Mesenchymal stem cell of adipose (primary cell): ENCODE measurements around a stretch of chr1.

- CAGE, long polyA plus RNA: no peak
Measured at GRCh38 chr1:231850652-231851144, 224.1 kb downstream of the DISC1 start.

- CAGE, long polyA plus RNA: no peak
Measured at GRCh38 chr1:231919439-231919638, 292.7 kb downstream of the DISC1 start.

- CAGE, long polyA plus RNA: no peak
Measured at GRCh38 chr1:231929170-231929683, 302.6 kb downstream of the DISC1 start.

GRCh38 chr1:231971323-231971881 is 344.8 kb downstream of the DISC1 start:
- CAGE, long polyA plus RNA: no peak

GRCh38 chr1:232509324-232510256 is 120.3 kb downstream of the SIPA1L2 start:
- CAGE, long polyA plus RNA: no peak

- CAGE, long polyA plus RNA: no peak
Measured at GRCh38 chr1:232965508-232966199, 15.2 kb downstream of the NTPCR start.

- CAGE, long polyA plus RNA: no peak
Measured at GRCh38 chr1:233440856-233441185, 113.3 kb downstream of the MAP3K21 start.

DNA sequence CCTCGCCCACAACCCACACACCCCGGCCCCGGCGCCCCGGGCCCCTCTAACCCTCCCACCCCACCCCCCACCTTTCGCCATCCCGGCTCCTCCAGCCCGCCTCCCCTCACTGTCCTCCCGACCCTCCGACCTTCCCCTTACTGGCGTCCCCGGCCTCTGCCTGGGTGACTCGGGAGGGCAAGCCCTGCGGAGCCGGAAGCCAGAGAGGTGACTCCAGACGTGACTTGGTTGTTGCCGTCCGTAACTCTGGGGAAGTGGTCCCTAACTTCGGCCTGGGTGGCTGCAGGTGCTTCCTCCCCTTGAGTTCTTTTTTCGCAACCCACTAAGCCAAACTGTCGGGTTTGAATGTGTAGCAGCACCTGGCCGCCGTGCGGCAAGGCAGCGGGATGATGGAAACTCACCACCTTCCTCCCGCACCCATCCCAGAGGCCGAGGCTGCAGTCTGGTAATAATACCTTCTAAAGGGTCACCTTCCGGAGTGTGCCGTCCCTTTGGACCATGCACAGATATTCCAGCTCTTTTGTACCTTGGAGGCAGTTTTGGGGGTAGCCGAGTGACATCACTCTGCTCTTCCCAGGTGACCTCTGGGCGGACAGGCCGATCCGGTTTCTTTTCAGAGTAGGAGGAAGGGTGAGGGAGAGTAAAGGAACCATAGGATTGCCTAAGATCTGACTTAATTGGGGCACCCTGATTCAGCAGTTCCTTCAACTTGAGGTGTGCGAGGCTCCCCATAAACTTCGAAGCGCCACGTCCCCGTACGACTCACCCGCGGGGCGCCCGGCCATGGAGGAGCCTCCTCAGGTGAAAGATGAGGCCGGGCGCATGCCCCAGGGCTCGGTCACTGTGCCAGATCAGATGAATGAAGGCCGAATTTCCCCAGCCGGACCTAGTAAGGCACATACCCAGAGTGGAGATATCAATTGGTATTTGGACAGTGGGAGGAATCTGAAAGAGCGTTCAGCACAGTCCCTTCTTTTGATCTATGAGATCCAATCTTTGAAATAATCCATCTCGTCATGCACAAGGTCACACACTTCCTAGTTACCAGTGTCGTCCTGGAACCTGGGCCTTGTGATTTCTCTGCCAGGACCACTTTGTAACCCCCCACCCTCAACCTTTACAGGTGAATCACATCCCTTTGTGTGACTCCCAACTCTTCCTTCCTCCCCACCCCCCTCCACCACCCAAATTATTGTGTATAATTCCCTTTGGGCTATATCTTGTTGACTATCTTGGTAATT is 1.1 kb downstream of the KCNK1 start:
- CAGE, long polyA plus RNA: no peak

DNA sequence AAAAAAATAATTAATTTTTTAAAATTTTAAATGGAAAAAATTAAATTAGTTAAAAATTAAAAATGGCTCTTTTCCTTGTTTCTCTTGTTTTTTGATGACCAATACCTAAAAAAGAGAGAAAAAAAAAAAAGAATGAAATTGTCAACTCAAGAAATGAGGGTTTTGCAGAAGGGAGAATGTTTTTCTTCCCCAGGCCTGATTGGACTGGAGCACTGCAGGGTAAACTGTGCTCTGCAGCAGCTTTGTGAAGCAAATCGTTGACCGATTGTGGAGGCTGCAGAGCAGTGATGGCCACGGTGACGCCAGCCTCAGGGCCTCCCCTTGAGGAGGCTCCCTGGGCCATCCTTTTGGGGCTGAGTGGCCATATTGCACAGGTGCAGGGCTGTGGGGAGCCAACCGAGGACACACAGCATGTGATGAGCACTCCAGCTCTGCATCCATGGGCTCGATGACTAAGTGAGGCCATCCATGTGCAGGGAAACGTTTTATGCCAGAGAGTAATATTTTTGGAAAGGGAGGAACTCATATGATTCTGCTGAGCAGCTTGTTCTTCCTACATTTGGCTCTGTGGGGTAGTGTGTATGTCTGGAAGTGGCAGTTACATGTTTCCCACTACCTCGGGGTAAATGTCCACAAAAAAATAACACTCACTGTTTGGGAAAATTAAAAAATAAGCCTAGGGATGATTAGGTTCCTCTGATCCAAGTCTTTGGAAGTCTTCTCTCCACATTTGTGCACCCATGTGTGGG is 24.6 kb downstream of the KCNK1 start:
- CAGE, long polyA plus RNA: no peak

DNA sequence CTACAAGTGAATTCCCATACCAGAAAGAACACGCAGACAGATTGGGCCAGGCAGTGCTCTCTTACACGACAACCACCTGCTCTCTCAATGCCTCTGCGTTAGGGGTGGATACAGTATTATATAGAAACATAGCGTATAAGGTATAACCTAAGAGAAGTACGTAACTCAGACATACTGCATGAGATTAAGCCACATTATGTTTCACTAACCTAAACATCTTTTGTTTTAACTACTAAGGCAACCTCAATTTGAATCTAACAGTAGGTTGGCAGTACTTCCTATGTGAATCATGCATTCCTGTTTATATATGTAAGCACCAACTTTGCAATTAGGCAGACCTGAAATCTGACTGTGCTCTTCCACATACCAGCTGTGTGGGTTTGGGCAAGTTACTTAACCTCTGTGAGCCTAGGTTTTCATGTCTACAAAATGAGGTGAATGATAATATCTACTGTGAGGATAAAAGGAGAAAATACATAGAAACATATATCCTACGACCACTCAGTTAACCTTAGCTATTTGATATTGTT is 58.1 kb upstream of the COA6 start:
- CAGE, long polyA plus RNA: no peak

GRCh38 chr1:234326696-234327004 is 46.6 kb upstream of the COA6 start:
- CAGE, long polyA plus RNA: no peak

- CAGE, long polyA plus RNA: no peak
Measured at GRCh38 chr1:234495018-234495985, 16.3 kb upstream of the TARBP1 start.

GRCh38 chr1:234517344-234517720 is 38.4 kb upstream of the TARBP1 start:
- CAGE, long polyA plus RNA: no peak

- CAGE, long polyA plus RNA: no peak
Measured at GRCh38 chr1:234518522-234518777, 39.5 kb upstream of the TARBP1 start.

DNA sequence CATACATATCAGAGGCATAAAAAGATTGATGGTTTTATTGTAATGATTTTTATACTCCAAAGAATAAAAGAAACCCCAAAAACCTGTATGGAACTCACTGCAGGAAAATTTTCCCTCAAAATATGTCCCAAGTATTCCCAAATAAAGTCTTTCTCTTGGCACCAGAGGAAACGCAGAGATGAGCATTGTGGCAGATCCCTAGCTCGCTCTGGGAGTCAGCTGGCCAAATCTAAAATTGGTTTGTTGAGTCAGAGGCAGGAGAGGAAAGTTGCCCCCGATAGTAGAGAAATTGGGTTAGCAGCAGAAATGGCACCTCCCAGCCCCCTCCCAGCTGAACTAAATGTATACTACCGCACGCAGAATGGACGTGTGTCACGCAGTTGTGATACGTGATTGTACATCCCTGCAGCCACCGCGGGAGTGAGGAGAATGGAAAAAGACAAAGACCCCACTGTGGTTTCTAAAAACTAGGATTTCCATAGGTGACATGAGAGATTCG is 39.9 kb upstream of the TARBP1 start:
- CAGE, long polyA plus RNA: no peak

DNA sequence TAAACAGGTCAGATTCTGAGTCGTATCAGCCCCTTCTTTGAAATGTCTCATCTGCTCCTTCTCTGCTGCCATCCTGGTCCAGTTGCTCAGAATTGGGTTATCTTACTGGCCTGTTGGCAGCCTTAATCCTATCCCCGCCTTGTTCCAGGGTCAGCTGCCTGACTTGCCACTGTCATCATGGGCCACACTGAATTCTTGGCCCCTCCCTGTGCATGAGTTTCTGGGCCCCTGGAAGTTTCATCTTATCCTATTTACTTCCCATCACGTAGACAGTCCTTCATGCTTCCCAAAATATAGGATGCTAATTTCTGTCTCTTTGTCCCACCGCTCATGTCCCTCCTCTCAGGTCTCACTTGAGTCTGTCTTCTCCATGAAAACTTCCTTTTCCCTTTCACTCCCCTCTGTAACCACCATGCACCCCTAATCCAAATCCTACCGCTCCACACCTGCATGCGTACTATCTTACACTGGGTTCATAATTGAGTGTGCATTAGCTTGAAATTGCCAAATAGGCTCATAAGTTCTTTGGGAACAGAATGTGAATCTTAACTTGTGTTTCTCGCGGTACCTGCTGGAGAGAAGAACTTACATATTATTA is 23.5 kb downstream of the IRF2BP2 start:
- CAGE, long polyA plus RNA: no peak

DNA sequence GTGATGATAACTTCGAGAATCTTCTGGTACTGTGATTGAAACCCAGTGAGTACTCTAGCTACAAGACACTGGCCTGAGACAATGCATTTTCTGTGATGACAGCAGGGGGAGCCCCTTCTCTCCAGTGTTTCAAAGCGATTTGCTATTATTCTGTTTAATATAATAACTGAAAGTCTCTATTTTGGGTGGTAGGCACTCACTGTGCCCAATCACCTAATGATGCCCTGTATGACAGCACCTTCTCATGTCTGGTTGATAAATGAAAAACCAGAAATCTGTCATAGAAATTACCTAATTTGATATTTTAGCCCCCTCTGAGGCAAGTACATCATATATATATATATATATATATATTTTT is 12.0 kb downstream of the IRF2BP2 start:
- CAGE, long polyA plus RNA: no peak

GRCh38 chr1:234610666-234611625 is 968 bp upstream of the IRF2BP2 start:
- CAGE, long polyA plus RNA: no peak

- CAGE, long polyA plus RNA: no peak
Measured at GRCh38 chr1:234657029-234657764, 47.2 kb upstream of the IRF2BP2 start.

DNA sequence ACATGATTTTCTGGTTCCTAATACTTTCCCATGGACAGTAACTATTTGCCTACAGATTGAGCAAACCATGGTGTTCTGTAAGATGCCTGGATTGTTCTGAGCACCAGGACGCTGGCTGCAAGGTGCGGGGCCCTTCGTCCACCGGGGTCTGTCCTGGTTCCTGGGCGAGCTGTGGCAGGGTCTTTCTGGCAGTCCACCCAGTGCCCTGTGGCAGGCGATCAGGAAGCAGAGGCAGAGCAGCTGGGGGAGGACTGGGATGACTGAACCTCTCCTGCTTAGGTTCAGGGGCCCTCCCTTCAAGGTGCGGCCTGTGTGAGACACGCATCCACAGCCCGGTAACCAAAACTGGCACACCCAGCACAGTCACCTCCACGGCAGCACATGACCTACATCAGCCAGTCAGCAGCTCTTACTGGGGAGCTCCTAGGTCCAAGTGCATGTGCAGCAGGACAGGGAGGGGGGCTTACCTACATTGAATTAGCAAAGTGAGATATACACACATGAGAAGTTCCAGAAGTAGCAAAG is 51.2 kb upstream of the IRF2BP2 start:
- CAGE, long polyA plus RNA: no peak